Metanephros (tissue), 2 donors: ENCODE data around the genes PCK2 and LTB4R.

DNA sequence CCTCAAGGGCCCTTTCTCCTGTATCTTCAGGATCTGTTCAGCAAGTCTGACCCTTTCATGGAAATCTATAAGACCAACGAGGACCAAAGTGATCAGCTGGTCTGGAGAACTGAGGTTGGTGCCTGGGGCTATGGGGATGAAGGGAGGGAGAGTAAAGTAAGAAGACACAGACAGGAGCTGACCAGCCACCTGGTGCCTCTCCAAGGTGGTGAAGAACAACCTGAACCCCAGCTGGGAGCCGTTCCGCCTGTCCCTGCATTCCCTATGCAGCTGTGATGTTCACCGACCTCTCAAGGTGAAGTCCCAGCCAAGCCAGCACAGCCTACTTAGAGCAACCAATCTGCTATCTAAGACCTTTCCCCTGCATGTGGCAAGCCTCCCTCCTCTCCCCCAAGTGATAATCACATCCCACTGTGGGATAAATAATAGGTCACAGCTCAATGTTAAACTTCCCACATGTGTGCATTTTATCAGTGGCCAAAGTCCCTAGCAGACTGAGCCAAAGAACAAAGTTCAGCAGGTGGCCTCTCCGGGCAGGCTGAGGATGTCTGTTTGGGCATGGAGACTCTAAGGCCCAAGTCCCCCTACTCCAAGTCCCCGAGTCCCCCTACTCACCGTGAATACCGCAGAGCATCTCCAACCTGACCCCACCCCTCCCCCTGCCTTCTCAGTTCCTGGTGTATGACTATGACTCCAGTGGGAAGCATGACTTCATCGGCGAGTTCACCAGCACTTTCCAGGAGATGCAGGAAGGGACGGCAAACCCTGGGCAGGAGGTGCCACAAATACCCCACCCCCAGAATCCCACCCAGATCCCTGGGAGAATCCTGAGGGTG, 3.4 kb downstream of the CPNE6 start:
- RAMPAGE, long total RNA: no peak

DNA sequence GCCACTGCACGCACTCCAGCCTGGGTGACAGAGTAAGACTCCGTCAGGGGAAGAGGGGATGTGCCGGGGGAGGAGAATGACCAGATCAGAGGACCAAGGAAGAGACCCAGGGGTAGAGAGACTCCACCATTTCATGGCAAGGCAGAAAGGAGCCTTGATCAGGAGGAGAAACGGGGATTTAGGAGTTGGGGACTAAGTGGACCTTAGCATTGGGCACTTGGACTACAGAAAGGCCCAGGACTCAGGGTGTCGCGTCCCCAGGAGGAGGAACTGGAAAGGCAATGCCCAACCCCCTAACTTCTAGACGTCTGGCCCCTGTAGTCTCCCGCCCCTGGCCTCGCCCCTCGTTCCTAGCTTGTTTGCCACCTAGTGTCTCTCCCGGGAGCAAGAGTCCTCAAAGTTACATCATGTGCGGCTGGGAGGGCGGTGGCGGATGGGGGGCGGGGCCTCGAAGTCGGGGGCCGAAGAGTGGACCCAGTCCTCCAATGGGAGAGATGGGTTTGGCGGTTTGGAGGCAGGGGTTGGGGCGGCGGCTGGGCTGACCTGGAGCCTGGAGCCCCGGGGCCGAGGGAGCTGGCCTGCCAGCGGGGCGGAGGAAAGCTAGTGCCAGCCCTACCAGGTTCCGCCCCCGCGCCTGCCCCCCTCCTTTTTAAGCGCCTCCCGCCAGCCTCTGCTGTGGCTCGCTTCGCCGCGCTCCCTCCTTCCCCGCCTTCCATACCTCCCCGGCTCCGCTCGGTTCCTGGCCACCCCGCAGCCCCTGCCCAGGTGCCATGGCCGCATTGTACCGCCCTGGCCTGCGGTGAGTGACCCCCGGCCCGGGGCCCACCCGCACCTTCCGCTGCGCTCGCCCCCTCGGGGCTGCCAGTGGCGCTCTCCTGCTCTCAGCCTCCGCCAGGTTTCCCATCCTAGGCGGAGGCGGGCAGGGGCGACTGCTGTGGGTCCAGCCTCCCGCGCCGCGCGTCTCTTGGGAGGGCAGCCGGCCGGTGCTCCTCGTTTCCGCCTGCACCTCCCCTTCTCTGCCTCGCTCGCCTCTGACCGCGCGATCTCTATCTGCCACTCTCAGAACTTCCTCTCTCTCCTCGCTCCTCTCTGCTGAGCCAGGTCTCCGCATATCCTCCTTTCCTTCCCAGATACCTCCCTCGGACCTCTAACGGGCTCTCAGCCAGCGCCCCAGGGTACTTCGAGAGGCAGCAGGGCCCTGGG, at the start of gene PCK2:
Gene PCK2 (plus strand): TSS at position 676 of the 1,203 bp plus-strand sequence.
- RAMPAGE, long total RNA: no peak

- RAMPAGE, long total RNA: no peak
Measured at GRCh38 chr14:24142126-24142265, 605 bp upstream of the EMC9 start.

- RAMPAGE, long total RNA: no peak
Measured at GRCh38 chr14:24242861-24243224, 420 bp upstream of the TINF2 start.

DNA sequence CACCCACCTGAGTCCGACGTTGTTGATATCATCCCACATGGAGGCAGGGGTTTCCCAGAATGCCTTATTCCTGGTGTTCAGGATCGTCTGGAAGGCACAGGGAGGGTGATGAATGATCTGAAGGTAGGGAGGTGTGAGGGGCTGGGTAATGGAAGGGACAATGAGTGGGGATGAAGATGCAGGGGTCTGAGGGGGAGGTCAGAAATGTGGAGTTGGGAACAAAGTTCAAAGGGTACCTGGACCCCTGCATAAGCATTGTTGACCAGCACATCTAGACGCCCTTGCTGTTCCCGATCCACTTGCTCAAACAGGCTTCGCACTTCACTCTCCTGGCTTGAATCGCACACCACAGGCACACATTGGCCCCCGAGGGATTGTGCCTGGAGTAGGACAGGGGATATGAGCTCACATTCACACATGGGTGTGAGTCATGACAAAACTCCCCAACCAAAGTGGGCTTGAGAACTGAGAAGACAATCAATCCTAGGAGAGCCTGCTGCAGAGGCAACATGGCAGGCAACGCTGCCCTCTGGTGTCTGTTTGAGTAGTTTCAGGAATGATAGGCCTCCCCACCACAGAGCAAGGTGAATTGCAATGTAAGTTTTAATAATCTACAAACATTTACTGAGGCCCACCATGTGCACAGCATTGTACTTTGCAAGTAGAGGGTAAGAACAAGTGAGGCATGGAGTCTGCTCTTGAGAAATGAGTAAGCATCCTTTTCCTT, 2.9 kb downstream of the DHRS1 start:
- RAMPAGE, long total RNA: no peak

DNA sequence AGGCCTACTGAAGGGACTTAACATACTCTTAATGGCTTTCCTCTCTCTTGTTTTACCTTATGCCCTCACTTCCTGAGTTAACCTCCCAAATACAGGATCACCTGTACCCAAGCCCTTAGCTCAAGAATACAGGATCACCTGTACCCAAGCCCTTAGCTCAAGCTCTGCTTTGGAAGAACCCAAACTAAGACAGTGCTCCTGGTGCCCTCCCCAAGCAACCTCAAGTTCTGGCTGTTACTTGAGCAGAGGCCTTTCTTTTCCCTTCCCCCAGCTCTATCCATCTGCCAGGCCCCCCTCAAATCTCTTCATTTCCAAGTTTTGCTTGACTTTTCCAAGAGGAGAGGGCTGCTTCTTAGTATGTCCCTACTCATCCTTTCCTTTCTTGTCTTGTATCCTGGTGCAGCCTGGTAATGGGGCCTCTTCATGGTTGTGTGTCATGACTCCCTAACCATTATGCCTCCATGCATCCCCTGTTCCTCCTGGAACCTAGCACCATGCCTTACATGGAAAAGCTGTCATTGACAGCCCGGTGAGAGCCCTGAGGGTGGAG, 687 bp upstream of the LTB4R2 start:
- RAMPAGE, long total RNA: no peak

GRCh38 chr14:24310542-24311635, at the start of gene LTB4R:
LTB4R (plus strand) TSS chr14:24311502.
- RAMPAGE, long total RNA: no peak

DNA sequence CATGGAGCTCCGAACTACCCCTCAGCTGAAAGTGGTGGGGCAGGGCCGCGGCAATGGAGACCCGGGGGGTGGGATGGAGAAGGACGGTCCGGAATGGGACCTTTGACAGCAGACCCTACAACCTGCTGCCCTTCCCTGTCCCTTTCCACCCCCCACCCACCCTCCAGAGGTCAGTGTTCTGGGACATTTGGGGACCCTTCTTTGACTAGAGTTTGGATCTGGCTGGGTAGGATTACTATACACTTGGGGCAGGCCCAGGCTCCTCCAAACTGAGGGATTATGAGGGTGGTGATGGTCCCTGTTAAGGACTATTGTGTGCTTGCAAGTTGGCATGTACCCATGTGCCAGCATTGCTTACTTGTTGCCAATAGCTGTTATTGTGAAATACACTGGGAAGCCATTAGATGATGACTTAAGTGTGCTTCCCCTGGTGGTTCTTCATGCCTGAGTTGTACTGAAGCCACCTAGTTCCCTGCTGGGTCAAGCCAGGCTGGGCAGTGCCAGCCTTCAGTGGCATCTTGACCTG, 397 bp downstream of the LTB4R start:
- RAMPAGE, long total RNA: no peak

- RAMPAGE, long total RNA: no peak
Measured at GRCh38 chr14:24365590-24366545, 2.1 kb upstream of the NFATC4 start.

DNA sequence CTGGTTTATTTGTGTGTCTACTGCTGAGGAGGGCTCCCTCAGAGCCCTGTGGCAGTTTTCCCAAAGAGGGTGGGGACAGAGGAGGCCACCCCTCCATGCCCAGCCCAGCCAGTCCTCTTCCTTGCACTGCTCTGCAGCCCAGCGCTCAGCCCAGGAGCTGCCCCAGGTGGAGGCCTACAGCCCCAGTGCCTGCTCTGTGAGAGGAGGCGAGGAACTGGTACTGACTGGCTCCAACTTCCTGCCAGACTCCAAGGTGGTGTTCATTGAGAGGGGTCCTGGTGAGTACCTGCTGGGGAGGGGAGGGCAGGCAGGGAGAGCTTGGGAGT, 6.2 kb downstream of the NFATC4 start:
- RAMPAGE, long total RNA: no peak

GRCh38 chr14:24389166-24389662, 9.6 kb upstream of the NYNRIN start:
- RAMPAGE, long total RNA: no peak

- RAMPAGE, long total RNA: no peak
Measured at GRCh38 chr14:24439423-24439813, 3.2 kb downstream of the SDR39U1 start.

DNA sequence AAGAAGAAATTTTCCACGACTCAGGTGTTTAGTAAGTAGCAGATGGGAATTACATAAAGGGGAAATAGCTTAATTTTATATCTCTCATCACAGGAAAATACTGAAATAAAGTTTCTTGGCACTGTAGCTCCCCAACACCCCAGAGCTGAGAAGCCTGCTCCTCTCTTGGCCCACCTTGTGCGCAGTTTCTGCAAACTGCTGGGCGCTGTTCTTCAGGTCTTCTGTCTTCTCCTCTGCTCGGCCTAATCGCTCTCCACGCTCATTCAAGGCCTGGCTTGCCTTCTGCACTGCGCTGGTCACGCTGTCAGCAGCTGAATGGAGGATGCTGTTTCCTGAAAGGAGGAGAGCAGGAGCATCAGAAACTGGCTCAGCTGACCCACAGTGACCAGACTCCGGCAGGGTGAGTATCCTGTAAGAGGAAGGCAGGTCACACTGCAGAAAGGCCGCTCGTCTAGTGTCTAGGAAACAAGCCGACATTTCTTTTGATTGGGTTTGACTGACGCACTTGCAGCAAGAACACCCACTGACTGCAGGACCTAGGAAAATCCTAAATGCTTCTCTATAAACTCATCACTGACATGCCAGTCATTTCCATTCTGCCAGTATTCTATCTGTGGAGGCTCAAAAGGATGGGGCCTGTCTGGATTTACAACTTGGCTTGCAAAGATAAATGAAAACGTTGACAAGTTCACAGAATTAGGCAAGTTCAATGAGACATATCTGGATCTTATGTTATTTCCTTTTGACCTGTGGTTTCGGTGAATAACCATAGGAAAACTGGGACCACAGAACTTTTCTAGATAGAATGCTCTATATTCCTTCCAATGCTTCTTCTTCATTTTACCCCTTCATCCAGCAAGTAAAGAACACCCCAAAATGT, 185.1 kb upstream of the GZMB start:
- RAMPAGE, long total RNA: no peak

- RAMPAGE, long total RNA: no peak
Measured at GRCh38 chr14:25046417-25046880, 3.5 kb downstream of the STXBP6 start.

DNA sequence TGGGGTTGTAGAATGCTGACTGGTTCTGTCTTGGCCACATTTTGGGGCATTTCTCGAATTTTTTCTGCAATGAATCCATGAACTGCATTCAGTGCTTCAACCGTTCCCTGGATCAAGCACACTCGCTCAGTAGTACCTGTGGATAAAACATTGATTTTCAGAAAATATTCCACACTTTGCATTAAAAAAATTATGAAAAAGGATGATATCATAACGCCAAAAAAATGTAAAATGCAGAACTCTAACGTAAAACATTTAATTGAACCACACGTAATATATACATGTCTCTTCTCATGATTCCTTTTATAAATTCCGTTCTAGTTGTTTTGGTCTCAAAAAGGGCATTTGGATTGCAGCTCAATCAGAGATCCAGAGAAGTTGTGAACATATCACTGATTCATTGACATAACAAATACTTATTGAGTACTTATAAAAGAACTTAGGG, 117.8 kb downstream of the NOVA1 start:
- RAMPAGE, long total RNA: no peak

GRCh38 chr14:28038257-28038527, 728.4 kb upstream of the FOXG1 start:
- RAMPAGE, long total RNA: no peak

DNA sequence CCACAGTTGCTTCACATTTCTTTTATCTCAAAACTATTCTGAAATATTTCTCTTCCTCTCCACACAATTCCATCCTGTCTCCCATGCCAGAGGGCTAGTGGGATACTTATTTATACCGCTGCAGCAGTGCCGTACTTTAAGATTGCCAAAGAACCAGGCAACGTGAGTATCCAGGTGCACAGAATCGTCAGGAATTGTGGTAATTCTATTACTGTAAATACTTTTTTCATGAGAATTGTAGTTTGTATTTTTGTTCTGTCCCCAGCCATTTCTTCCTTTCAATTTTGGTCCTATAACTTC, 188.7 kb upstream of the FOXG1 start:
- RAMPAGE, long total RNA: no peak

GRCh38 chr14:30664050-30665200, 42.3 kb downstream of the SCFD1 start:
- RAMPAGE, long total RNA: no peak

DNA sequence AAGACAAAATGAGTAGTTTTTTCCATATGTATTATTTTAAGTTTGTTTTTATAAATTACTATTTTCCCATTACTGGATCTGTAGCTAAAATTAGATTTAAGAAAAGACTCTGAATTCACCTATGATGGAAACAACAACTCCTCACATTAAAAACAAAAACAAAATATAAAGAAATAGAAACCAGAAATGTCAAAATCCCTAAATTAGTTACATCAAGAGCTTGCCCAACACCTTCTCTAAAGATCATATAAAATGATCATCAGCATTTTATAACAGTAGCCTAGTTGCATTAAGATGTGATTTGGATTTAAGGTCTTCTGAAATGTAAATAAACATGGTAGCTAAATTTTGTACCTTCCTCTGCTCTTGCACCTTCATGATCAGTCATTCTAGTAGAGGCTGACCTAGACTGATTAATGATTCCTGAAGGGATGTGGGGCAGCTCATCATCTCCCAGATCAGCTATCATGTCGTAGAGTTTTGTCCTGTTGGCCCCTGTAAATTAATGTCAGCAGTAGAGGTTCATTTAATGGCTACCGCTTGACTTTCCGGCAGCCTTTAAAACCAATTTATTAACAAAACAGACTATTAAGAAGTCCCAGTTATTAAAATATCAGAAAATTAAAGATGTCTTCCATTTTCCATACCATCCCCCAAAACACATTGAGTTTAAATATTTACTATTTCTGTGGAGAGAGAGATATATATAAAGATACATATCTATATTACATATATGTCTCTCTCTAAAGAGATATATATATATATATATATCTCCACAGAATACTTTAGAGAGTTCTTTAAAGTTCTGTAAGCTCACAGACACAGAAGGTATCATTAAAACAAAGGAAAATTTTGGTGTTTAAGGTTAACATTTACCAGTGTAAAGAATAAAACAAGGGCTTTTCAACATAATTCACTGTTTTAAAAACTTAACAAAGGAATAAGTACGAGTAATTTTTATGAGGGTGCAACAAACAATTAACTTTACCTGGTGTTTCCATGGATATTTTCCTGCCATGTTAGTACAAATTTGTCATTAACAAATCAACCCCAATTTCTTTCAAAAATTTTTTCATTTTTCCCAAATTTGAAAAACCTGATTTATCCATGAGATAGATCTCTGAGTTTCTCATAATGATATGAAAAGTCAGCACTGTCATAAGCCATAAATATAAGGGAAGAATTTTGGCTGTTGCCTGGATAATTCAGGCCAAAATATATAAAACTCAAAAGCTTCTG, 44.7 kb downstream of the COCH start:
- RAMPAGE, long total RNA: no peak

DNA sequence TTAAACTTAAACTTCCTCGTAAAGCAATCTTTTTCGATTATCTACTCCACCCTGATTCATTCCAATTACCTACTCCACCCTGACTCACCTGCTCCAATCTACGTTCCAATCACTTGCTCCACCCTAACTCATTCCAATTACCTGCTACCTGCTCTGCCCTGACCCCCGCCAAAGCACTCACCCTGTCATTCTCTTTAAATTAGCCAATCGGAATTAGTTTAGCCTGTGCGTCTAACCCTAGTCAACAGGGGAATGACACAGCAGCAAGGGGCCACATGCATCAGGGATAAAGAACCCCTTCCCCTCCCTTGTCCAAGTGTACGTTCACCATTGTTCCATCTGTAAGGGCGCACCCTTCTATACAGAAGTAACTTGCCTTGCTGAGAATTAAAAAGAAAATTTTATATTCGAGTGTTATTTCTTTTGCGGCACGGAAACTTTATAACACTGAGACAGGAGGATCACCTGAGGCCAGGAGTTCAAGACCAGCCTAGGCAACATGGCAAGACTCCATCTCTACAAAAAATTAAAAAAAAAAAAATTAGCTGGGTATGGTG, 53.3 kb upstream of the AP4S1 start:
- RAMPAGE, long total RNA: no peak